Metastatic Liver Carcinoma in the Adrenal Gland (tissue), 2 donors: Measurements from ENCODE around the genes VEGFB, CATSPERZ and RASGRP2.

- PRO-cap, 2 experiments: no peak in any of the 2 experiments
These were observed 17.0 kb downstream of the MARK2 start for GRCh38 chr11:63855926-63856250.

GRCh38 chr11:63879675-63880068, 37.3 kb downstream of the RCOR2 start:
- PRO-cap, 2 experiments: no peak in any of the 2 experiments

GRCh38 chr11:63889267-63889863, 27.6 kb downstream of the RCOR2 start:
- PRO-cap, 2 experiments: no peak in any of the 2 experiments

DNA sequence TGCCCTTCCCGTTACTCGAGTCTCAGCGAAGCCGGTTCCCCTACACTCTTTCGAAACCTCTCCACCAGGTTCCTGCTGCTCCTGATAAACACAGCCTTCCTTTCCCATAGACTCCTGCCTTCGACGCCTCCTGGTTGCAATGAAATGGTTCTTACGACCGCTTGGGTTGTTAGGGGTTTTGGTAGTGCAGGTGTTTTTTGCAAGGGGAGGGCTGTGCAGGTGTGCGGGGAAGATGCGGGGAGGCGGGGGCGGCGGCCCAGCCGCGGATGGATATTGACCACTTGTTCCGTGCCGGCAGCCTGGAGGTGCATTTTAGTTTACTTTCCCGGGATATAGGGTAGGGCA, 760 bp downstream of the NAA40 start:
- PRO-cap, 2 experiments: no peak in any of the 2 experiments

DNA sequence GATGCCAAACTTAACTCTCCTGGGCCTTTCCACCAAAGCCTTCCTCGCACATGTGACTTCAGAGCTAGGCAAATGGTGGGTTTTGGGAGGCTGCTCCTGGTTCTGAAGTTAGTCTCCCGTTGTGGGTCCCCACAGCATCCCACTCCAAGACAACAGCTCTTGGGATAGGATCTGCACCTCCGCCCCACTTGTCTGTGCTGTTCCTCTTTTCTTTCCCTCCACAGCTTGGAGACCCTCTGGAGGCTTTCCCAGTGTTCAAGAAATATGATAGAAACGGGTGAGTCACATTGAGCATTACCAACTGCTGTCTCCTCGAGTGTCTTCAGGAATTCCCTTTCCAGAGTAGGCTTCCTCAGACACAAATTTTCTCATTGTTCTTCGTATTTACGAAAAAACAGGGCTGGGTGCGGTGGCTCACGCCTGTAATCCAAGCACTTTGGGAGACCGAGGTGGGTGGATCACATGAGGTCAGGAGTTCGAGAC, 8.0 kb downstream of the NAA40 start:
- PRO-cap, 2 experiments: no peak in any of the 2 experiments

- PRO-cap, 2 experiments: no peak in any of the 2 experiments
These were observed 13.4 kb downstream of the NAA40 start for GRCh38 chr11:63951931-63952781.

- PRO-cap, 2 experiments: no peak in any of the 2 experiments
These were observed 17.6 kb downstream of the MACROD1 start for GRCh38 chr11:64148152-64148820.

GRCh38 chr11:64207064-64208159, 891 bp downstream of the FERMT3 start:
- PRO-cap, 2 experiments: peak in 2 of 2 experiments; most common plus-strand start chr11:64207980 (in 1); most common minus-strand start chr11:64207585 (in 2)

DNA sequence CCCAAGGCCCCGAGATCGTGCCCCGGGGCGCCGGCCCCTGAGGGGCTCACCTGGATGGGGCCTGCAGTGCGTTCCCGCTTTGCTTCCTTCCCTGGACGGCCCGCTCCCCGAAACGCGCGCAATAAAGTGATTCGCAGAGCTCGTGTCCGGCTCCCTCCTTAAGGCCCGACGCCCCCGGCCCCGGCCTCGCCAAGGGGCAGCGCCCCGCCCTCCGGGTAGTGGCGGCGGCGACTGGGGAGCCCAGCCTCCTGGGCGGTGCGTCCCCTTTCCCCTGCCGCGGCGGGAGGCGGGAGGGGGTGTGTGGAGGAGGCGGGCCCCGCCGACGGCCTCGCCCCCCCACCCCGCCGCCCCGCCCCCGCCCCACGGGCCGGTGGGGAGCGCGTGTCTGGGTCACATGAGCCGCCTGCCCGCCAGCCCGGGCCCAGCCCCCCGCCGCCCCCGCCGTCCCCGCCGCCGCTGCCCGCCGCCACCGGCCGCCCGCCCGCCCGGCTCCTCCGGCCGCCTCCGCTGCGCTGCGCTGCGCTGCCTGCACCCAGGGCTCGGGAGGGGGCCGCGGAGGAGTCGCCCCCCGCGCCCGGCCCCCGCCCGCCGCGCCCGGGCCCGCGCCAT, at the start of gene VEGFB:
VEGFB (plus strand) TSS at position 441 of the 609 bp plus-strand sequence.
- PRO-cap, 2 experiments: no peak in any of the 2 experiments

GRCh38 chr11:64259761-64260636, 8.7 kb downstream of the PLCB3 start:
- PRO-cap, 2 experiments: no peak in any of the 2 experiments

GRCh38 chr11:64271310-64271966, 13.0 kb downstream of the BAD start:
- PRO-cap, 2 experiments: peak in 2 of 2 experiments; most common plus-strand start chr11:64271463 (in 2)

DNA sequence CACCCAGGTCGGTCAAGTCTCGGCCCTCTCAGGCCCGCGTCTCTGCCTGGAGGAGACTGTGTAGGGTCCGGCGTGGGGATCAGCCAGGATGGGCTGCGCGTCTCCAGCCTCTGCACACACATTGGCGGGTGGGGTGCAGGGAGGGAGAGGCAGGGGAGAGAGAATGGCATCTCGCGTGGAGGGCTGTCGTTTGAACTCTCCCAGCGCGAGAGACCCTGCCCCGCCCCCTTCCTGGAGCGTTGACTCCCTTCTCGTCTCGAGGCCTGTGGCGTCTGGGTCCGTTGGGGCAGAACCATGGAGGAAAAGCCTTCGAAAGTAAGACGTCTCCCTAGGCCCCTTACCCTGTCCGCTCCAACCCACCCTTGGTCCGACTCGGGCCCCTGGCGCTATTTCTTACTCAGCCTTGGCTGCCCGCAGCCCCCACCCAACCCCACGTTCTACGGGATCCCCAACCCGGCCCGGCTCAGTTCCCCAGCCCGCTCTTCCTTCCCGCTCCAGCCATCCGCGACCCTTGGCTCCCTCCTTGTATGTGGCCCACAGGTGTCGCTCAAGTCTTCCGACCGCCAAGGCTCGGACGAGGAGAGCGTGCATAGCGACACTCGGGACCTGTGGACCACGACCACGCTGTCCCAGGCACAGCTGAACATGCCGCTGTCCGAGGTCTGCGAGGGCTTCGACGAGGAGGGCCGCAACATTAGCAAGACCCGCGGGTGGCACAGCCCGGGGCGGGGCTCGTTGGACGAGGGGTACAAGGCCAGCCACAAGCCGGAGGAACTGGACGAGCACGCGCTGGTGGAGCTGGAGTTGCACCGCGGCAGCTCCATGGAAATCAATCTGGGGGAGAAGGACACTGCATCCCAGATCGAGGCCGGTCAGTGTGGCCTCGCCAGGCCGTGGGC, at the start of gene CATSPERZ:
CATSPERZ (plus strand) TSS at position 242 of the 899 bp plus-strand sequence.
- PRO-cap, 2 experiments: no peak in any of the 2 experiments

- PRO-cap, 2 experiments: no peak in any of the 2 experiments
These were observed 2.3 kb upstream of the SLC22A11 start for GRCh38 chr11:64553526-64553810.

GRCh38 chr11:64629533-64630032, 38.6 kb downstream of the SLC22A12 start:
- PRO-cap, 2 experiments: no peak in any of the 2 experiments

GRCh38 chr11:64642899-64644259, 52.4 kb downstream of the SLC22A12 start:
- PRO-cap, 2 experiments: no peak in any of the 2 experiments

DNA sequence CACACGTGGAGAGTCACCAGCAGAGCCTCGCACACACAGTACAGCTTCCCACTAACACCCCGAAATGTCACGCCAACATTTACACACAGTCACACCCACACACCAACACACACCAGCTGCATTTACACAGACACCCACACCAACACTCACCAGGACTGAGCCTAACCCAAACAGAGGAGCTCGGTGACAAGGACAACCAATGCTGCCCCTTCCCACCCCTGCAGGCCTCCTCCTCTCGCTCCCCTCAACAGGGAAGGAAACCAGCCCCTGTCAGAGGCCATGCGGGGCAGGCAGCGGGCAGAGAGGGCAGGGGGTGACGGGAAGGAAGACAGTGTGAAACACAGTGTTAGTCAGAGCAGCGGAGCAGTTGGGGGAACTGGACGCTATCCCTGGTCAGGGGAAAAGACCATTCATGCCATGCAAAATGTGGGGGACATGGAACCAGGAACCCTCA, 47.1 kb downstream of the NRXN2 start:
- PRO-cap, 2 experiments: no peak in any of the 2 experiments

DNA sequence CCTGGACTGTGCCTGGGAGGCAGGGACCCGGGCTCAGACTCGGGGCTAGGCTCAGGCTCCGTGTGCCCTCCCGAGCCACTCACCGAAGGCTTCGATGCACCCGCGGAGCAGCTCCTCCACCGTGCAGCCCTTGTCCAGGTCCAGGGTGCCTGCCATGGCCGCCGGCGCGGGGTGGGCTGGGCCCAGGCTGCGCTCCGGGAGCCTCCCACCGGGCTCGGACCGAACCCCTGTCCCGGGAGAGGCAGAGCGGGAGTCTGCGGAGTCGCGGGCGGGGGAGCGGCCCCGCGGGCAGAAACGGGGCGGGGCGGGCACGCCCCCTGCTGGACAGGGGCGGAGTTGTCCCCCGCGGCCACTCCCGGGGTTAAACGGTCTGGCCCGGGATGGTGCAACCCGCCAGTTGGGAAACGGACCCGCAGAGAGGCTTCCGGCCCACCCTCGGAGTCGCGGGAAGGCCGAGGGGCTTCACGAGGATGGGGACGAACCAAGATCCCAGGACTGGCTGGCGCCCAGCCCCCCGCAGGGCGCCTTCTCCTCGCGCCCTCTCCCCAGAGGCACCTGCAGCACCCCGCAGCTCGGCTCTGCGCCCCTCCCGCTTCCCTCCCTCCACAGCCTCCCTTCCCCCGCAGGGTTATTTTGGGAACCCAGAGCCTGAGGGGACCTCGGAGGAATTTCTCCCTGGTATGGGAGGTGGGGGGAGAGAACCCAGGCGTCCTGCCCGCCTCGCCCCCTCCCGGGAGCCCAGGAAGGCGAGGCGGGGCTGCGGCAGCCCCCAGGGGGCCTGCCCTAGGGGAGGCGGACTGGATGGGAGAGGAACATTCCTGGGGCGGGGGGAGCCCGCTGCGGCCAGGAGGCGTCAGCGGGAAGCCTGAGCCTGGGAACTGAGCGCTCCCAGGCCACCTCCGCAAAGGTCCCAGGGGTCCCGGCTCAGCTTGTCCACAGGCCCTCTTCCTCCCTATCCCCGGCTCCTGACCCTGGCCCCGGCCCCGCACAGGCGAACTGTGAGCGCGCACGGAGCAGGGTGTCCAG, 918 bp downstream of the RASGRP2 start:
- PRO-cap, 2 experiments: peak in 2 of 2 experiments; most common plus-strand start position 361 of the sequence (in 1); most common minus-strand start position 234 of the sequence (in 1)

DNA sequence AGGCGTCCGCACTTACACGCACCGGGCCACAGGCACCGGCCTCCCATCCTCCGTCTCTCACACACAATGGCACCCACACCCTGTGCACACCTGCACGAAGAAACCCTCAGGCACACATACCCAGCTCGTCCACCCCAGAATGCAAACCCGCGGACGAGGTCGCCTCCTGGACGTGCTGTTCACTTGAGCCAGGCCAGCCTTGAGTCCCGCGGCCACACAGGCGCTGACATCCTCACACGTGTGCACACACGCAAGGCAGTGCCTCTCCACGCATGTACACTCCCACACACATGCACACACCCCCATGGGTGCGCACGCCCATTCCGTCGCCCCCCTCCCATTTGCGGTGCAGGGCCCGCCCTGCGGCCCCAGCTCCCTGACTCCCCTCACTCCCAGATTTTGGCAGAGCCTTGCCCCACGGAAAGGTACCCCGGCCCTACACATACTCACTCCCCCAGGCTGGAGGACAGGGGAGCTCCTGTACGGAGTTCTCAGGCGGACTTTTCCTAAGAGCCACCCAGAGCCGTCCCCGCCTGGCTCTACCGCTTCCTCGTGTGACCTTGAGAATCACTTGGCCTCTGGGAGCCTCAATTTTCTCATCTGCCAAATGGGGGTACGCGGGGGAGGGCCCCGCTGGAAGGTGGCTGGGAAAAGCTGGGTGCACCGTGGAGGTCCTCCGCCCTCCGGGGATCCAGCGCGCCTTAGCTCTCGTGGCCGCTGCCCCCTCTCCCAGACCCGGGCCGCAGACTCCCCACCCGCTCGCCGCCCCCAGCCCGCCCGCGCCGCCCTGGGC, at the start of gene RASGRP2:
RASGRP2 (minus strand) TSS at position 260 of the 793 bp plus-strand sequence.
- PRO-cap, 2 experiments: no peak in any of the 2 experiments

DNA sequence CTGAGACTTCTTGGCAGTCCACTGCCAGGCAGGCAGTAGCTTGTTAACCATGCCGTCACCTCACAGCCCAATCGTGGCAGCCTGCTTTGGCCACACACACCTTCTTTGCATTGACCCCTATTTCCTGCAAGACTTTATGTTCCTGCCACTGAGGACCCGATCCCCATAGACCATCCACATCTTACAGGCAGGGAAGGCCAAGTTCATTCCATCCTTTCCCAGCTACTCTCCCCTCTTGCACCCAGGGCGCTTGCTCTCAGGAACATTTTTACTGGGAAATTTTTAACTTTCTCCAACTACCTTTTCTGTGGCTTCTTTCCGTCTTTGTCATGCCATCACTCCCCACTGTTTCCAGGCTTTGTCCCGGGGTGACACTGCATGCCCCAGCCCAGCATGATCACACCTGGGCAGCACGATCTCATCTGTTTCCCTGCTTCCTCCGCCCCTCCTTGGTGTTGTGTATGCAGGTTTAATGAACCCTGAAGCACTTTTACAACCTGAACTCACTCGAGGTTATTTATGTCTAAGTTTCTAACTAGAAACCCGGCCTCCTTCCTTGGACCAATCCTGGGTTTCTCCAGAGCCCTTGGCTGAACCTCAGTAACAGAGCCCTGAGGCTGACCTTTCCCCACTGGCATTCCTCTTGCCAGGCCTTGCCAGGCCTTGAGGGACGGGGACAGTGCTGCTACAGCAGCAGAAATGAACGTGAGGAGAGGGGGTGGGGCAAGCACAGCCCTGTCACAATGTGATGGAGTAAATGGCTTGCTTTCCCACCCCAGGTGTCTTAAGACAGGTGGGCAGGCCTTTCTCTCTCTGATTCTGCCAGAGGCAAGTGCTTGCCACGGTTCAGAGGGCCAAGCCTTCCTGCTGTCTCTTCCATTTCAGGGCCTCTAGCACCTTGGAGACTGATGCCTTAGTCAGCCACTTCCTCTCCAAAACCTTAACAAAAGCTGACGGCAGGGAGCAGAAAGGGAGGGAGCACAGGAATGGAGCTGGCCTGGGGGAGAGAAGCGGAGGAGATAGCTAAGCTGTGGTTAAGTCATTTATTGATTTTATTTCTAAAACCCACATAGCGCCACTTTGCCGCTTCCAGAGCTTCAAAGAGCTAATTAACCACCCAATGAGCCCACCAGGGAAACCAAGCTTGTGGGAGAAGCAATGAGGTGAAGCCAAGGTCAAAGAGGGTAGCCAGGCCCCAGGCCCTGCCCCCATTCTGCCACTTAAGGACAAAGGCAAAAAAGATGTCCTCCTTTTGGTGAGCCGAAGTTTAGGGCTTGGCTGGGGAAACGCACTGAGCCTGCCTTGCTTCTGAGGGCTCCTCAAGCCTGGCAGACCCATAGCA, 3.1 kb upstream of the PYGM start:
- PRO-cap, 2 experiments: no peak in any of the 2 experiments

- PRO-cap, 2 experiments: no peak in any of the 2 experiments
These were observed 7.9 kb downstream of the CDC42BPG start for GRCh38 chr11:64836241-64837186.